Subcutaneous adipose tissue (tissue), 3 donors: Measurements from ENCODE around the gene TTC4.

- PRO-cap = no peak
- RAMPAGE, long total RNA, 3 experiments = no peak in any of the 3 experiments
These were observed 171.2 kb upstream of the ACOT11 start for GRCh38 chr1:54376394-54377731.

GRCh38 chr1:54404805-54405766 is 142.9 kb upstream of the ACOT11 start:
- PRO-cap = no peak
- RAMPAGE, long total RNA, 3 experiments = no peak in any of the 3 experiments

- PRO-cap = unidirectional peak, minus-strand start at chr1:54407086
- RAMPAGE, long total RNA, 3 experiments = no peak in any of the 3 experiments
These were observed 141.3 kb upstream of the ACOT11 start for GRCh38 chr1:54406690-54407177.

GRCh38 chr1:54479471-54479688 is 68.6 kb upstream of the ACOT11 start:
- PRO-cap = no peak
- RAMPAGE, long total RNA, 3 experiments = no peak in any of the 3 experiments

- PRO-cap = unidirectional peak, minus-strand start at chr1:54489297; unidirectional peak, minus-strand start at chr1:54489408; unidirectional peak, minus-strand start at chr1:54489504
- RAMPAGE, long total RNA, 3 experiments = no peak in any of the 3 experiments
These were observed 58.8 kb upstream of the ACOT11 start for GRCh38 chr1:54489097-54489797.

DNA sequence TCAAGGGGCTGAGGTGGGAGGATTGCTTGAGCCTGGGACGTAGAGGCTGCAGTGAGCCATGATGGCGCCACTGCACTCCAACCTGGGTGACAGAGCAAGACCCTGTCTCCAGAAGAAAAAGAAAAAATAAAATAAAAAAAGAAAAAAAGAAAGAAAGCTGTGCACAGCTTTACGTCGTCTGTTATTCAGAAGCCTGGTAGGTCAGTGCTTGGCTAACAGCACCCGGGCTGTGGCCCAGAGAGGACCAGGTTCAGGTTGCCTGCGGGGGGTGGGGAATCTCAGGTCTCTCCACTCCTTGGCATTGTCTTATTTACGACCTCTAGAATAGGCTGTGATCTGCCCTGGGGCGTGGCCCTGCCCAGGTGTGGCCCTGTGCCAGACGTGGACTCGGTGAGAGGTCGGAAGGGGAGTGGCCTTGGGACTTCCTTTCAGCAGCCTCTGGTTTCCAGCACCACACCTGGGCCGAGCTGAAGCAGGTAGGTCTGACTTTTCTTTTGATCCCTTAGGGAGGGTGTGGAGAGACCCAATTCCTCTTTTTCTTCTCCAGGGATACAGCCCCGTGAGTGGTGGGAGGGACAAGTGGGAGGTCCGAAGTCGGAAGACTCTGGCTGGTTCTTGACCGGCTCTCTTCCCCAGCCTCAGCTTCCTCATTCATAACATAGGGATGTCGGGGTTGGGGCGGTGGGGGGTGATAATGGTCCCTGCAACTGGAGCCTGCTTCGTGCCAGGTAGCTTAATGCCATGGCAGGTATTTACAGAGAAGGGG is 16.3 kb downstream of the ACOT11 start:
- PRO-cap = no peak
- RAMPAGE, long total RNA, 3 experiments = no peak in any of the 3 experiments

DNA sequence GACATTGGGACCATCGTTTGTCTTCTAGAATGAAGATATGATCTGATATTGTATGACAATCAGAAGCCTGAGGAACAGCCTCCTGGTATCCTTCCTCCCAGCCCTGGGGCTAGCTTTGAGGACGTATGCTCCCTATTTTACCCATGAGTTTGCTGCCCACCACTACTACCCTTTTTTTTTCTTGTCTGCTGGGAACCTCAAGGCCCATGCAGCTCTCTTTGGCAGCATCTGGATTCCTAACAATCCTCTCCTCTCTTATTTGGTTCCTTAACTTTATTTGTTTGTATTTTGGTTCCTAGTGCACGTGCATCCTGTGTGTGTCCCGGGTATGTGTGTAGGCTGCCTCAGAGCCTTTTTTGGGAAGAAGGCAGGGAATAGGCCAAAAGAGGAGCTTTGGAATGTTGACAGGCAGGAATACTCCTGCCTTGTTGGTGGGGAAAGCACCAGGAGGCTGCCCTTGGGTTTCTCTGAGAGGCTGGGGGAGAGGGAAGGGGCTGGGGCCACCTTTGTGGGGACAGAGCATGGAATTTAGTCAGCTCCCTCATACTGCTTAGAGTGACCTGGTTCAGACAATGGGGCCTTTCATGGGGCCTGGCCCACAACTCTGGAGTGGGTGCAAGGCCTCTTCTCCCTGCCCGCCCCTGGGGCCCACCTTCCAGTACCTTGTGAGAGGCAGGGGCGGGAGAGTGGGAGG is 31.2 kb downstream of the ACOT11 start:
- PRO-cap = no peak
- RAMPAGE, long total RNA, 3 experiments = no peak in any of the 3 experiments

- PRO-cap = unidirectional peak, minus-strand start at chr1:54581750
- RAMPAGE, long total RNA, 3 experiments = no peak in any of the 3 experiments
These were observed 33.6 kb downstream of the ACOT11 start for GRCh38 chr1:54581538-54582146.

DNA sequence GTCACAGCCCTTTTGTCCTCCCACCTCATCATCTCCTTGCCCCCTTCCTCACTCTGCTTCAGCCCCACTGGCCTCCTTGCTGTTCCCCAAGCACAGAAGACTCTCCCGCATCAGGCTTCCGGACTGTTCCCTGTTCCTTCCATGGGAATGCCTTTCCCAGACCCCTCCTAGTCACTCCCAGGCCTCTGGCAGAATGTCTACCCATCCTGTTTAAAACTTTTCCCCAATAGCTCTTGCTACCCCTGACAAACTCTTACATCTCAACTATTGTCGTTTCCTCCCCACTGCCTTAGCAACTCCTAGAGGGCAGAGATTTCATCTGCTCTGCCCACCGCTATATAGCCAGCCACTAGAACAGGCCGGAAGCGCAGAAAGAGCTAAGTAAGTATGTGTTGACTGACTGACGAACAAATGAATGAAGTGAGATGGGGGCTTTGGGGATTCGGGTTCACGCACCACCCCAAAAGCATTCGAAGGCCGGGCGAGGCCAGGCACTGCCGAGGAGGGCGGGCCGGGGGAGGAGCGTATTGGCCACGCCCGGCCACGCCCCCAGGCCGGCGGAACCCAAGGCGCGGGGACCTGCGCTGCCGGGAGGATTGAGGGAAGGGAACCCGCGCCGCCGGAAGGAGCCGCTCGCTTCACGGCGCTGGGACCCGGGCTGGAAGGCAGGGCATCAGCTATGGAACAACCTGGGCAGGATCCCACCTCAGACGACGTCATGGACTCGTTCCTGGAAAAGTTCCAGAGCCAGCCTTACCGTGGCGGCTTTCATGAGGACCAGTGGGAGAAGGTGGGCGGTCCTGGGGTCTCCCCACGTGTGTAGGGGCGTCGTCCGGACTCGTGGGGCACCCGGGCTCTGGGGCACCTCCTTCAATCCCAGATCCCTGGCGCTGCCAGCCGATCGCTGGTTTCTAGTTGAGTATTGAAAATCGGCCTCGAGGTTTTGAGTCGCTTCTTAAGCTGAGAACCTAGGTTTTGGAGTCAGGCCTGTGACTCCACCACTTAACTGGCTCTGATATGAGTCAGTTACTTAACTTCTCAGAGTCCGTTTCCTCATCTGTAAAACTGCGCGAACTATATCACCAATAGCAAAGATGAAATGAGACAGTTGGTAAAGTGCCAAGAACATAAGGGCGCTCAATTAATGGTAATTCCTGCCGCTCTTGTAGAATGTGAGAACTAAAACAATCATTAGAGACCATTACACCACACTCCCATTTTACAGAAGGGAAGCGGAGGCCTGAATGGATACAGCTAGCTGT is at the start of gene TTC4:
TTC4 (plus strand) TSS at position 632 of the 1,262 bp plus-strand sequence.
- PRO-cap = bidirectional peak, plus-strand start at position 636 of the sequence, minus-strand start at position 496 of the sequence
- RAMPAGE, long total RNA, 3 experiments = start-site peak on the plus strand in 3 of 3 experiments, centred at positions 646 to 653 of the sequence, 47 to 372 reads per replicate

DNA sequence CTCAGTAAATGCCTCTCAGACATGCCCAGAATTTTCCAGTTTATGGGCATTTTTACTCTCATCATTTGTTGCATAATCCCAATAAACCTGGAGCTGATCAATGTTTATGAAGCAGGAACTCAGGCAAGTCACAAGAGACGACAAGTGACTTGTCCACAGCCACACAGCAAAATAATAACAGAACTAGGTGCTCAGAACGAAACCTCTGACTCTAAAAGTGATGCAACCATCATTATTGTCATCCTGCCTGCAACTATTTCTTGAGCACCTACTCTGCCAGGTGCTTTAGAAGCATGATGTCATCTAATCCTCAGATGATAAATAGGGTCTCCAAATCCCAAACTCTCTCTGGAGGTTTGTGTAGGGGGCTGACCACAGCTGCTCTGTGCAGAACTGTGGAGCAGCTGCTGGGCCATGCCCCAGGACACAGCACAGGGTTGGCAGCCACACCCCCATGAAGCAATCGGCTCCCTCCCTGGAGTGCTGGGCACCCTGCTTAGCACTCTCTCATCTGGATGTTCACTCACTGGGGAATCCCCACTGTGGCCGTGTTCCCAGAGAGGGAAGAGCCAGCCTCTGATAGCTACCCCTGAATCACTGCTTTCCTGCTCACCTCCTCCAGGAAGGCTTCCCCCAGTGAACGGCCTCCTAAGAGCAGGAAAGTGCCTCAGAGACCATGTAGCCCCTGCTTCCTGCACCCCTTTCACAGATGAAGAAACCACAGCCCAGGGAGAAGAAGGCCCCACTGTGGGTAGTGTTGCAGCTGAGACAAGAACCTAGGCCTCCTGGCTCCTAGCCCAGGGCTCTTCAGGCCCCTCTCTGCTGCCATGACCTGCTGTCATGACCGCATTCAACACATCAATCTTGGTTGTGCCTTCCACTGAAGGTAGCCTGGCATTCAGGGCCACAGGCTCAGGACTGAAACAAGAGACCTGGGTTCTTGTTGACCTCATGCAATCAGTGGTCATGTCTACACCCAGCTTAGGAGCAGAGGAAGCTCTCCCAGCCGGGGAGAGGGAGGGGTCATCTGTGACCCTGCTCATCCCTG is 2.1 kb downstream of the TTC22 start:
- PRO-cap = no peak
- RAMPAGE, long total RNA, 3 experiments = no peak in any of the 3 experiments

- PRO-cap = no peak
- RAMPAGE, long total RNA, 3 experiments = no peak in any of the 3 experiments
These were observed 35.6 kb downstream of the DHCR24 start for GRCh38 chr1:54851152-54852079.

DNA sequence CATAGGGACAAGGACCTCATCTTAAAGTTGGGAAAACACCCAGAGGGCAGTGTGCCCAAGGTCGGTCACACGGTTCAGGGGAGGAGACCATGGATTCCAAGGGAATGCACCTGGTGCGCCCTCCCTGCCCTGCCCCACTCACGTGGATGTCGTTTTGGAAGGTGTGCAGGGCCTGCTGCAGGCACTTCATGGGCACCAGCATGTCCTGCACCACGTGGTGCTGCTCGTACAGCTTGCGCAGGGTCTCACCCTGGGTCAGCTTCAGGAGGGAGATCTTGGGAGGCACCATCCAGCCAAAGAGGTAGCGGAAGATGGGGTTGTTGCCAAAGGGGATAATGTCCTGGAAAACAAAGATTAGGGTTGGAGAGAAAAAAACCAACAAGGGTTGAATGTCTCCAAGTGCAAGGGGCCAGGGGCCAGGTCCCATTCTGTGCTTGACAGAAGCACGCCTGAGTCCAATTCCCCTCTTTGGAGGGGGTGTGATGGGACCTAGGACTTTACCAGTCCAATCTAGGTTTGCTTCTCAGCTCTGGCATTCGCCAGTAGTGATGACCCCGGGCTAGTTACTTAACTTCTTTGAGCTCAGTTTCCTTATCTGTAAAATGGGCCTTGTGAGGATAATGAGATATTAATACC is 33.0 kb downstream of the DHCR24 start:
- PRO-cap = no peak
- RAMPAGE, long total RNA, 3 experiments = no peak in any of the 3 experiments

DNA sequence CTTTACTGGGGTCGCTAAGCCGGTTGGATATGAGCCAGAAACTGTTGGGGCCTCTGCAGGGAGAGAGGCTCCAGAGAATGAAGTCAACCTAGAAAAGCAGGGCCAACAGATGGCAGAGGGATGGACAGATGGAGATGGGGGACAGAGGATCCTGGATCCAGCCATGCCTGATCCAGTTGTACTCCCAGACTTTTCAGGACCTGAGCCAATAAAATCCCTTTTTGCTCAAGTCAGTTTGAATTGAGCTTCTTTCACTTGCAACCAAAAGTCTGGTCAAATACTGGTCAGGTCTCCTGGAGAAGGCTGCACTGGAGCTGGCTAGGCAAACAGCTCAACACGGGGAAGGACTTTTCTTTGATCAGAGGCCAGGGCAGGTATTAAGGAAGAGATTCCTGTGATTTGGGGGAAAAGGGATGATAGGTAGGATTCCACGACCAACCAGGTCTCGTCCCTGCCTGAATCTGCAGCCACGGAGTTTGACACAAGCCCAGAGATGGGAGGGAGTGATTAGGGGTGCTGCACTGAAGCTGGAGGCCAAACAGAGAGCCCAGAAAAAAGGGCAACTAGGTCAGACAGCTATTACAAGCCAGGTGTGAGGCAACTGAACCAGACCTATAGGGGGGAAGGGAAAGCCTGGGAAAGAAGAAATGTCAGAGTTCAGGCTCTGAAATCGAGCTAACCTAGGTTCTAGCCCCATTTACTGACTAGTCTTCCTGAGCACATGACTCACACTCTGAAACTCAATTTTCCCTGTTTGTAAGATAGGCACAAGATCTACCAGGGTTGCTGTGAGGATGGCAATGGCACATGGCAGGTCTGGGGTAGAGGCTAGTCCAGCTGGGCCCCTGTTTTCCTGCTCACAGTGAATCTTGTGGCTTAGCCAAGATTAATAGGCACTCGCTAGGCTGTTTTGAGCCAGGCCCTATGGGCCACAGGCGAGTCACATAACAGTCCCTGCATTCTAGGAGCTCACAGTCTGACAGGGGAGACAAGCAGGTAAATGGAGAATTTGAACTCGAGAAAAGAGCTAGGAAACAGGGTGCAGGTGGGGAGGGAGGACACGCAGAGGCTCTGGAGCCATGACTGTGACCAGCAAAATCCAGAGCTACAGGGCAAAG is 1.8 kb downstream of the DHCR24 start:
- PRO-cap = no peak
- RAMPAGE, long total RNA, 3 experiments = no peak in any of the 3 experiments

GRCh38 chr1:54887756-54888892 is 1.1 kb upstream of the DHCR24 start:
- PRO-cap = no peak
- RAMPAGE, long total RNA, 3 experiments = no peak in any of the 3 experiments

DNA sequence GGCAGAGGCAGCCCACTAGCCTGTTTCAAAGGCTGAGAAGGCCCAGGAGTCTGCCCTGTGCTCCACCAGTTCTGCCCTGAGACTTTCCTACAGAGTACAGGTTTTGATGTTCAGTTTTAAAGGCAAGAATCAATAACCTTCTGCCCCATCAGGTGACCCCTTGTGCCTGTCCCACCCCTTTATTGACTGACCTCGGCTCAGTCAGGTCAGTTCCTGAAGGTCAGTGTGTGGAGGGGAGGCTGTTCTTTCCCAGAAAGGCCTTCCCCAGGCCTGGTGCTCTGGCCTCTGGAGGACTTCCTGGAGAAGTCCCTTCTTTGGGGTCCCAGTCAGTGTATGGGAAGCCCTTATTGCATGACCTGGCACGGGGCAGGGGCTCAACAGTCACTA is 14.3 kb downstream of the PCSK9 start:
- PRO-cap = no peak
- RAMPAGE, long total RNA, 3 experiments = no peak in any of the 3 experiments

- PRO-cap = no peak
- RAMPAGE, long total RNA, 3 experiments = no peak in any of the 3 experiments
These were observed 87.3 kb downstream of the USP24 start for GRCh38 chr1:55127857-55128309.

DNA sequence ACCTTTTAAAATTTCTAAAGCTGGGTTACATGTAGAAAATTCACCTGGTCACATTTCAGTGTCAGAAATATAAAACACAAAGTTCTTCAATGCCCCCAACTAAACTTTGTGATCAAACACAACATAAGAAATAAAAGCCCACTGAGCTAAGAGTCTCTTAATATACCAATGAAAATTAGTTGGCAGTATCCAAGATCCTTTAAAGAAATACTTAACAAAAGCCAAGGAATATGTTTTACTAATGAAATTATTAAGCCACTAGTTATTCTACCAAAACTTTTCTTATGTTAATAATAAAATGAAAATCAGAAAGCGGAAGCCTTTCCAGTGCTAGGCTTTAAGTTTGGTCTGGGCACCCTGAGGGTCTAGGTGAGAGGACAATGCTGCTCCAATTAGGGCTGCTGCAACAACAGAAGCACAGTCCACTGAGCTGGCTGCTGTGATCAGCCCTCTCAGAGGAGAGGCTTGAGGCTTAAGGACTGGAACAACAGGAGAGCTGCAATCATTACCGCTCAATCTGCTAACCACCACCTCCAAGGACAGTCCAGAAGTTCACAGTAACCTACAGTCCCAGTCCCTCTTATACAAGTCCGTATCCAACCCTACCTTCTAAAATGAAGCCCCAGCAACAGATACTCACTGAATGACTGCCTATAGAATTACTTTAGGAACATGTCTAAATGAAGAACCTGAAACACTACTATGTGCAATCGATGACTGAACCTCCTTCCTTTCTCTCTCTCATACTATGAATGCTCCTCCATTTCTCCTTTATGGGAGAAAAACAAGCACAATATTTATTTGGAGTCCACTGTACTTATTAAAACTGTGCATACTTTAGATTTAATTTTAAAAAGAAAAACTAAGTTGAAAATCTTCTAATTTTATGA is 62.2 kb downstream of the USP24 start:
- PRO-cap = no peak
- RAMPAGE, long total RNA, 3 experiments = no peak in any of the 3 experiments

DNA sequence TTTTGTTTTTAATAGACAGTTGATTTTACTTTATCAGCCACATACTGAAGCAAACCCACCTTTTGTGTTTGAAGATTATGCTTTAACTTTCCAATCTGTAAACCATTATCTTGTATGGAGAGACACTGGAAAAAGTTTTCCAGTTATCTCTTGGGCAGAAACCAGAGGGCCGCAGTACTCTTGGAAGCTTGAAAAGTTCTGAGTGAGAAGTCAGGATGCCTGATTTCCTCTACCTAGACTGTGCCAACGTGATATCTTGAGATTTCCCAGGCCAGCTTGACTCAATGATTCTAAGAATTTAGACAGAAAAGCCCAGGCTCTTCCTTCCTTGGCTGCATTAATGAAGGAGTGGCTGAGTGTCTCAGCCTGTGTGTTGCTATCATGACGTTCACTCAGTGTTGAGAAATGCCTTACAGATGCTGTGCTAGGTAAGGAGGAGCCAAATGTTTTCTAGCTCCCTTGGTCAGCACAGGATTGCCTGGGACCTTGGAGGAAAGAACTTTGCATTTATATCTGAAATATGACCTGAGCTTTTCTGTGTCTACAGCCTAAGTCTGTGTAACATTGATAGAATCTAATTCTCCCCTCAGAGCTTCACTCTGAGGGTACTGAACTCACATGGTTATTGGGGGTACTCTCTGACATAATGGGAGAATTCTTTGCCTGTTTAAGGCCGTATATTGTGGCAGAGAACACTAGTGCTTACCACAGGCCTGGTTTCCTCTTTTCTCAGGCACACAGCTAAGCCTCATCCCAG is 454.2 kb upstream of the USP24 start:
- PRO-cap = bidirectional peak, plus-strand start at position 442 of the sequence, minus-strand start at position 342 of the sequence
- RAMPAGE, long total RNA, 3 experiments = no peak in any of the 3 experiments

GRCh38 chr1:56180900-56181187 is 398.5 kb downstream of the PLPP3 start:
- PRO-cap = no peak
- RAMPAGE, long total RNA, 3 experiments = no peak in any of the 3 experiments

- PRO-cap = no peak
- RAMPAGE, long total RNA, 3 experiments = no peak in any of the 3 experiments
These were observed 248.8 kb downstream of the PLPP3 start for GRCh38 chr1:56330503-56331003.